Urinary bladder (tissue), 3 donors: ENCODE results near the genes TMEM106B and ANKMY2.

DNA sequence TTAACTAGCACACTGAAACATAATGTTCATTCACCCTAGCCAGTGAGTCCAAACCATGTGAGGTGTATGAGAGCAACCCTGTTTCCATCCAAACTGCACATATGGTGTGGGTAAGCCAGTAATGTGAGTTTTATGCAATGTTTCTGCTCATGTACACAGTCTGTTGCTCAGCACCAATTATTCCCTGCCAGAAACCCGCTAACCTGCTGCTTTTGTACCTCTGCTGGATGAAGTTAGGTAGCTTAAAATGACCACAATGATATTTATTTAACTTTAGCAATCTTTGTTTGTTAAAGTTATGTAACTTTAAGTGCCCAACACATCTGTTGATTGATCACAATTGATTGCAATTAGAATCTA is 93.7 kb upstream of the RPA3 start:
- PRO-cap: no peak
- RAMPAGE, long total RNA: no peak

DNA sequence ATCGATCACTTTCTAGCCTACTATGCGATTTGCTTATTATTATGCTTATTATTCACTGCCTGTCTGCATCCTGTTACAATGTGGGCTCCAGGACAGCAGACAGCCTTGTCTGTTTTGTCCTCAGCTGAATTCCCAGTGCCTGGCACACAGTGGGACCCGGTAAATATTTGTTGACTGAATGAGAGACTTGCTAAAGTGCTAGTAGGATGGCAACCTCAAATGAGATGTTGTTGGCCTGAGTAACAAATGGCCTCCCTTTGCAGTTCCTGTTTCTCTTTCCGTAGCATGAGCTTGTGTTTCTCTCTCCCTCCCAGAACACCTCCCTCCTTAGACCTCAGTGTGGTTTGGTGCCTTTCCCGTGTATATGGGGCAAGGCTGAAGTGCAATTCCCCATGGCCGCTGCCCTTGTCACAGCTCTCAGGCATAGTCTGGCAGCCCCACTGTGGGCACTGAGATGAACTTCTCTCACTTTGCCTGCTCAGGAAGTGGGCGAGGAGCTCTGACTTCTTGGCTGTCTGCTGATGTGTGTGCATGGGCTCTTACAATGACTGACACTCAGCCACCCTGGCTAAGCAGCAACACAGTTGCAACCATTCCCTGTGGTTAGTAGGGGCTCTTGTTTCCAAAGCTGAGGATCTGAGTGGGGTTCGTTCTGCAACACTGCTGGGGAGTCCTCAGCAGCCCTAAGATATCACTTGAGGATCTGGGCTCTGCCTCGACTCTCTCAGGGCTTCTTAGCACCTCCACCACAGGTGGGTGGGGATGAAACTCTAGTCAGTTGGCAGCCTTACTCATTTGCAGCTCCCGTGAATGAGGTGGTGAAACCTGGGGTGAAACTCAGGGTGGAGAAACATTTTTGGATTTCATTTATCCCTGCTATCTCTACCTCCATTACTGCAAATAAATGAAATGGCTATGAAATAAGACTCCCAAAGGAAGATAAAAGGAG is 136.1 kb downstream of the ICA1 start:
- PRO-cap: no peak
- RAMPAGE, long total RNA: no peak

GRCh38 chr7:10239728-10240123 is 700.2 kb downstream of the NDUFA4 start:
- PRO-cap: no peak
- RAMPAGE, long total RNA: no peak

DNA sequence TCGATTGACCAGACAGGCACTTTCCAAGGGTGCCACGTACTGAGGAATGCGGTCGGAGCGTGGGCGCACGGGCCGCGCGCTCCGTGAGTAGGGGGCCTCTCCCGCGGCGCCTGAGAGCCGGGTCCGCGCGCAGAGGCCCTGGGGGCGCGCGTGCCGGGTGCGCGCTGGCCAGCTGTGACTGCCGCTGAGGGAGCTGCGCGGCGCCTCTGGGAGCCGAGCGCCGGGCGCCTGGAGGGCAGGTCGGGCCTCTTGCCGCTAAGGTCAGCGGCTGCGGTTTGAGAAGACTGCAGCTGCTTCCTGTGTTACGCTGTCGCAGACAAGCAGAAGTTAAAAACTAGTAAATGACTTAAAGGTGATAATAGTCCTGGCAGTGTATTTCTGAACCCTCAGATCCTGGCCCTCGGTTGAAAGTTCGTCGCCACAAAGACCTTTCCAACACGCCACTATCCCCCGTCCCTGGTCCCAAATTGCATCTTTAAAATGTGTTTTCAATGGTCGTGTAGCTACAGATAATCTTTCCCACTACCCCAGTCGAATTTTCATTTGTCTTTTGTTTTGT is 506 bp upstream of the NDUFA4 start:
- PRO-cap: bidirectional peak, plus-strand start at position 39 of the sequence, minus-strand start outside the sequence; unidirectional peak, plus-strand start at position 211 of the sequence
- RAMPAGE, long total RNA: no peak

GRCh38 chr7:10974748-10975191 is 1.1 kb downstream of the PHF14 start:
- PRO-cap: no peak
- RAMPAGE, long total RNA: no peak

GRCh38 chr7:11552340-11552670 is 279.7 kb downstream of the THSD7A start:
- PRO-cap: no peak
- RAMPAGE, long total RNA: no peak

DNA sequence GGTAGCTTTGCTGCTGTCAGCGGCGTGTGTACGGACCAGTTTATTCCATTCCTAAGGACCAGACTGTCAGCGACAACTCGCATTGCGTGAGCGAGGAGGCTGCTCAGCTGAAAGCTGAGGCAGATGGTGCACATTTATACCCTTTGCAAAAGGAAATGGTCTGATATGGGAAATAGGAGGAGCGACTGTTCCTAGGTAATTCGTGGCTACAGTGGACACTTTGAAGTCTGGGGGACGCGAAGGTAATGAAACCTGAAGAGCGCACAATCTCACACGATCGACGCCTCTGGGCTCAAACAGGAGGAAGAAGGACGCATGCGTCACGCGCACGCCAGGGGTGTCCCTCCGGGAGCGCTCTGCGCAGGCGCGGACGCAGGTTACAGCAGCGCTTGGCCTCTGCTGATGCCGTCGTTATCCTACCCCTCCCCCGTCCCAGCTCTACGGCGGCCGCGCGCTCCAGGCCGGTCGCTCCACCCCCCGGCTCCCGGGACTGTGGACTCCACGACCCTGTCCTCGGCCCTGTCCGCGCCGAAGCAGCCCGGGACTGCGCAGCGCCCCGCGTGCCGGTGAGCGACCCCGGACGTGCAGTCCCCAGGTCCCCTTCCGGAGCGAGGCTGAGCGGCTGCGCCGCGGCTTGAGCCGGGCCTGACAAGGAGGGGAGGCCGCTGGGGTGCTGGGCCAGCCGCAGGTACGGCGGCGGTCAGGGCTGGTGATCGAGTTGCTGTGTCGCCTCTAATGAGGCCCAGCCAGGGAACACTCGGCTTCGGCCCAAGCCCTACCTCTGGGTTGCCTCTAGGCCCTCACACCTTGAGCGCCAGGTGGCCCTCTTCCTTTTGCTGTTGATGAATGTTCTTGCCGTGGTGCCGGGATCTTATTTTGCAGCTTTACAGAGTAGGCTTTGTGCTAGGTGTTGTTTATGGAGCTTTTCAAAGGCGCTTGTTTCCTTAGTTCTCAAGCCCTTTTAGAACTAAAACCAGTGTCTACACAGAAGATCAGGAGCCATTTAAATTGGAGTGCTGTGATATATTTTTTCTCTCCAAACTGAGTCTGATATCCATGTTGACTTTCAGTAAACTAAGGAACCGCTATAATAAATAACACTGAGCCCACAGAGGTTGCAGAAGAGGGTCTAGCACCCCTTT is at the start of gene TMEM106B:
Gene TMEM106B (plus strand): TSS at position 435 of the 1,142 bp plus-strand sequence.
- PRO-cap: bidirectional peak, plus-strand start at position 441 of the sequence, minus-strand start at position 313 of the sequence
- RAMPAGE, long total RNA: start-site peak on the plus strand centred at position 476 of the sequence, 82 bp wide, 774 and 241 reads in 2 replicates

DNA sequence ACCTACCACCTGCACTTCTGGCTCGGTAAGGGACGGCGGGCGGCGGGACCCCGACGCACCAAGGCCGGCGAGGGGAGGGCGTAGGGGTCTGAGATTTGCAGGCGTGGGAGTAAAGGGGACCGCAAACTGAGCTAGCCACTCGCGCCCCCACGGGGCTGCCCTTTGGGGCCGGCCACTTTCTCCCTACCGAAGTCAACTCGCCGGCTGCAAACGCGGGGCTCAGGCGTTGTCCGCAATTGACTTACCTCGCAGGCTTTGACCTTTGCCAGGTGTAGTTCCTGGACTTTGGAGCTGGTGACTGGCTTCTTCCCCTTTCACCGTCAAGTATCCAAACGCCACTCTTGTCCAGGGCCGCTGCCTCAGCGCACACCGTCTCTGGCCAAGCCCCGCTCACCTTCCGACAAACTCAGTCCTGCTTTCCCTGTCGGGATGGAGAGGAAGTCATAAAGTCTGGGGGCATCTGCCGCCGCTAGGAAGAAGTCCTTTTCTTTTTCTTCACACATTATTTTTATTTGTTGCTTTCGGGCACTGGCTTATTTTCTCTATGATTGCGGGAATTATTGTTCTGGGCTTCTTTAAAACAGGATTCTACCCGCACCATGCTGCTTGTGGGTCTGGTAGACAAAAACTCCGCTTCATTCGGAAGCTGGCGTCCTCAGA is 571 bp downstream of the SCIN start:
- PRO-cap: no peak
- RAMPAGE, long total RNA: no peak

DNA sequence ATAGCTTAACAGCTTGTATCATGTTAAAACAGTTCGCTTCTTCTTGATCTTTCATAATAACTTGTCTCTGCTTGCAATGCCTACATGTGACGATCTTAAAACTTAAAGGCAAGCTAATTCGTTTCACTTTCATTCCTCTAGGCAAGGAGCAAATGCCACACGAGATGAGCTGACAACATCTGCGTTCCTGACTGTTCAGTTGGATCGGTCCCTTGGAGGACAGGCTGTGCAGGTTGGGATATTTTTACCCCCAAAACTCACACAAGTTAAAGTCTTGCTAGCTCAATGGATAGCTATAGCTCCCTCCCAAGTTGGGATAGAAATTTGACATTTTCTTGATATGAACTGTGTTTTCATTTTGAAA is 51.5 kb upstream of the ARL4A start:
- PRO-cap: no peak
- RAMPAGE, long total RNA: no peak

DNA sequence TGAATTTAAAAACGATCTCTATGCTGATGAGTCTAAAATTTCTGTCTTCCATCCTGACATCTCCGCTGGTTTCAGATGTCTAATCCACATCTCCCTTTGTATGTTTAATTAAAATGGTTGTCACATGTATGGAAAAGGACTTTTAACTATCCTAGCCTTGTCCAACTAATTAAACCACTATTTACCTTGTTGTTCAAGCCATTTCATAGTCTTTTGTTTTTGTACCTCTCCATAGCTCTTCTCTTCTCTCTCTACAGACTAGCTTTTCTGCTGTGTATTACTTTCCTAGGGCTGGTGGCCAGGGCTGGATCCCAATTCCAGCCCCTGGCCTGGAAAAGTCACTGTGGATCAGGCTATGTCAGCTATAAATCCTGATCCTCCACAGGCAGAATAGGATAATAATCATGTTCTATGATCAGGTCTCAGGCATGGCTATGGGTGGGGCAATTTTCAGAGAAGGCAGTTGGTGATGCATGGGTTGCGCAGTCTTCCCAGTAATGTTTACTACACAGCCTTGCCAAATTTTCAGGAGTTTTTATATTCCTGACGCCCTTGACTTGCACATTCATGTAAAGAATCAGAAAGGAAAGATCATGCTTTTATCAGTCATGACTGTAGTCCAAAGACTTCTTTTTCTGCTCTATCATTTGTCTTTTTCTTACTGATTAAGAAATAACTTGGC is 31.5 kb downstream of the ARL4A start:
- PRO-cap: no peak
- RAMPAGE, long total RNA: no peak

DNA sequence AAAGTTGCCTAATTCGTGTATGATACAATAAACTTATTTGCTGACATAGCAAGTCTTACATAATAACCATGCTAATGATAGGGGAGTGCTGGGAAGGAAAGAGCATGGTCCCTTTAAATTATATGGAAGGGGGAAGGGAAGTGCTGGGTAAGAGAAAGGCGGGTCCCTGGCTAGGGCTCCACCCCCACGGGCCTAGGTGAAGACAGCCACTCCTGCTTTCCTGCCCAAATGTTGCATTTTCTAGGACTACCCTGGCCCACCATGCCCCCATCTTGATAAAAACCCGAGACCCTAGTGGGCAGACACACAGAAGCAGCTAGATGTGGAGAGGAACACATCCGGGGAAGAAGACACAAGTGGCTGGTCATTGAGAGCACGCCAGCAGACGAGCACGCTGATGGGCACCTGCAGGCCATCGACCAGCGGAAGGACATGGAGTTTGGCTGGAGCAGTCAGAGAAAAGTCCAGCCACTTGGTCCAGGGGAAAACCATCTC is 328.7 kb downstream of the ARL4A start:
- PRO-cap: no peak
- RAMPAGE, long total RNA: no peak

DNA sequence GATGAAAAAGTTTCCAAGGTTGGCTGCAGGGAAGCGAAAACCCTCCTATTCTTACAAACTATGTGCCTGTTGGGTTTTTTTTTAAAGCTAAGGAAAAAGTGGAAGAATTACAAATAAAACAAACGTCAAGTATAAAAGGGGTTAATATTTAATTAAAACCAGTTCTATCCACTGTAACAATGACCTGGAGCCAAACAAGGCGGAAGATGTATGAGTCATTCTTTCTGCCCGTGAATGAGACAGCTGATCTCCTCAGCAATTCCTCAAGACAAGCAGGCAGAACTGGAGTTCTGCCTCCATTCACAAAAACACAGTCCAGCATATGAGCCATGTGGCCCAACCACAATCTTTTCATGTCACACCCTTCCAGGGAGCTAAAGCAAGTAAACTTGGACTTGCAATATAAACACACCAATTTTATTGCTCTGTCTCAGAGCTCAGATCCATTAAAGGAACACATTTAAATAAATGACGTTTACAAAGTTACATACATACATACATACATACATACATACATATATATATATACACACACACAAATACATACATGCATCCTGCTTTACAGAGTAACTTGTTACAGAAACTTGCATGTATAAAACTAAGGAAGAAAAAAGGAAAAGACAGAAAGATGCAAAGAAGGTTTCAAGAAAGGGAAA is 8.3 kb downstream of the ETV1 start:
- PRO-cap: unidirectional peak, plus-strand start at position 299 of the sequence
- RAMPAGE, long total RNA: no peak

- PRO-cap: no peak
- RAMPAGE, long total RNA: no peak
These were observed 2.1 kb downstream of the MEOX2 start for GRCh38 chr7:15684416-15684823.

- PRO-cap: bidirectional peak, plus-strand start at chr7:16064557, minus-strand start at chr7:16064507
- RAMPAGE, long total RNA: no peak
These were observed 357.1 kb downstream of the CRPPA start for GRCh38 chr7:16064306-16064653.

DNA sequence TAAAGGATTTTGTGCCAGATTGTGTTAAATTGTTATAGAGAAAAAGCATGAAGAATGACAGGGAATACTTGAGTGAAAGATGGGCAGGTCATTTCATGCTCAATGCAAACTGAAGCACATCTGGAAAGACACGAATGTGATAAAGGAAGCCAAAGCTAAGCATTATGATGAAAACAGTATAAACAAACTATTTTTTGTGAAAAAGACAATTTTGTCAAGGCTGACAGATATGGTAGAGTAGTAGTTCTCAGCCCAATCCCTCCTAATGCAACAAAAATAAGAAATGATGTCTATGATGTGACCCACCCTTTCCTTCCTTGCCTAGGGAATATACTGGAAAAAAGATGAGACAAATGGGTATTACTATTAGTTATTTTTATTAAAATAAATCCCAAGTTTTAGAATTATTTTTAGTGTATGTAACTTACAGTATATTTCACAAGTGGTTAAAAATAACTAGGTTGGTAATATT is 218.7 kb downstream of the CRPPA start:
- PRO-cap: no peak
- RAMPAGE, long total RNA: no peak

DNA sequence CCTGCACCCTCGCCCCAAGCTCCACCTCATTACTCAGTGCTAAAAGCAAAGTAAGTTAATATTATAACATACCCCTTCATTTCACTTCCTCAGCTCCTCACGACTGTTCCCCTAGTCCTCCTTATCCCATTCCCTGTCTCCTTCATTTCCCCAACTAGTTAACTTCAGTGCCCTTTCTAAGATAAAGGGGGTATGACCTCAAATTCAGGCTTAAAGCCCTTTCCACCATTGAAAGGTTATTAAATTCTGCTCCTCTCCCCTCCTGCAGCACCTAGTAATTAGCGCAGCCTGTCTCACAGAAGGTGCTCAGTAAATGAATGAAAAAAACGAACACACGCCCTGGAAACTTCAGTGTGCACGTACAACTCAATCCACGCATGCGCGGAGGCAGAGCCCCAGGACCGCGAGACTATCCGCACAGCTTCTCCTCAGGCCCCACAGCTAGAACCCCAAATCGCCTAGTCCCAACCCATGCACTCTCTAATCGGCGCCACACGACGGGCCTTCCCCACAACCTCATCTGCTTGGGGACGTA is 956 bp downstream of the CRPPA start:
- PRO-cap: unidirectional peak, plus-strand start at position 390 of the sequence
- RAMPAGE, long total RNA: no peak

- PRO-cap: unidirectional peak, minus-strand start at chr7:16645660; unidirectional peak, minus-strand start at chr7:16645734; bidirectional peak, plus-strand start at chr7:16646189, minus-strand start at chr7:16645816
- RAMPAGE, long total RNA: no peak
These were observed at the start of gene ANKMY2 for GRCh38 chr7:16645611-16645947. ANKMY2 (minus strand) TSS chr7:16645754.

- PRO-cap: no peak
- RAMPAGE, long total RNA: no peak
These were observed 21.4 kb downstream of the BZW2 start for GRCh38 chr7:16667287-16667878.

- PRO-cap: no peak
- RAMPAGE, long total RNA: no peak
These were observed 5.6 kb downstream of the TSPAN13 start for GRCh38 chr7:16759165-16759590.

DNA sequence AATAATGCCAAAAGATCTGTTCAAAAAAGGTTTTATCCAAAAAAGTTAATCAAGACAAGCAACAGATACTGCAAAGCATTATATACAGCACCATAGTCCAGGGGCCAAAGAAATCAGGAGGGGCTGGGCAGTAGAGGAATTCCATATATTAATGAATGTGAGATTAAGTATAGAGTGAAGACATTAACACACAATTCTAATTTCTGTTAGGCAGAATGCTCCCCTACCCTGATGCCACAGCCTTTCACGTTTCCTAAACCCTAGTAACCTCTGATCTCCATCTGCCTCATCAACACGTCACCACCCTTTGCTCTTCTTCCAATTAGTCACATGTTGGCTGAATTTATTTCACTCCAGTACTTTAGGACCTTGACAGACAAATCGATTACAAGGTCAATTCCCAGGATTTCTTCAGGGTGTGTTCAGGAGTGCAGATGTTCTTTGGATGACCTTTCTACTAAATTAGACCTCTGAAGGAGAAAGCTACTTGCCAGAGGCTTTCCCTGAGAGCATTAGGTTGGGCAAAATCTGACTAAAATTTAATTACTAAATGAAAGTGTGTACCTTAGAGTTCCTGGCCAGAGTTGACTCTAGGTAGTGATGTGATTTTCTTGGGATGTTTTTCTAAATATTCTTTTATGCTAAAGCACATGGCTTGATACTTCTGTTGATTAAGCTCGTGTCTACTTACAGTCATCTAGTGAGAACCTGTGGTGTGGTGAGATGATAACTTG is 12.8 kb downstream of the AGR2 start:
- PRO-cap: no peak
- RAMPAGE, long total RNA: no peak